Myometrial cell (primary cell): ENCODE measurements around a stretch of chr15.

GRCh38 chr15:66493735-66494835 lies 3.5 kb downstream of the SNAPC5 start:
- RAMPAGE, long total RNA, result no peak

DNA sequence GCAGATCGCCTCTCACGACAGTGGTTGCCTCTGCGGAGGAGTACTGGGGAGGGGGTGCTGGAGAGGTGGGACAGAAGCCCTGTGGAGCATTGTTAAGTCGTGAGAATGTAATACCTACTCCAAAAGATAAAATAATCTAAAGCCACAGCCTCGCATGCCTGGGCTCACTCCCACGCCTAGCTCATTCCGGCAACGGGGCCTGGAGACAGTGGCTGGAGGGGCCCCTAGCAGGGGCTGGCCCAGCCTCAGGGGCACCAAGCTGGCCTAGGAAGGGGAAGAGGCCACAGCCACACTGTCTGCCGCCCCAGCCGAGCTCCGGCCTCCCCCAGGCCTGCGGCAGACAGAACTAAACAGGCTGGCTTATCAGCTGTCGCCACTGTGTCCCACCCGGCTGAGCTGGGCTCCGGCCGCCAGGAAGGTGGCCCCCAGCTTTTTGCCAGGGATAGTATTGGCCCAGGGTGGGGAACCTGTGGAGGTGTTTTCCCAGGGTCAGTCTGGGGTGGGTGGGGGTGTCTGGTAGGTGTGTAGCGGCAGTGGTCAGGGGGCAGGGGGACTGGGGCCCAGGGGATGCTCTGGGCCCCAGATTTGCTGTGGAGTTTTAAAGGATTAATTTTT lies 65.2 kb upstream of the LCTL start:
- RAMPAGE, long total RNA, result no peak

GRCh38 chr15:66700552-66701127 lies 1.4 kb upstream of the SMAD6 start:
- RAMPAGE, long total RNA, result no peak

- RAMPAGE, long total RNA, result no peak
These were observed 5.8 kb downstream of the SMAD6 start for GRCh38 chr15:66707910-66708155.

DNA sequence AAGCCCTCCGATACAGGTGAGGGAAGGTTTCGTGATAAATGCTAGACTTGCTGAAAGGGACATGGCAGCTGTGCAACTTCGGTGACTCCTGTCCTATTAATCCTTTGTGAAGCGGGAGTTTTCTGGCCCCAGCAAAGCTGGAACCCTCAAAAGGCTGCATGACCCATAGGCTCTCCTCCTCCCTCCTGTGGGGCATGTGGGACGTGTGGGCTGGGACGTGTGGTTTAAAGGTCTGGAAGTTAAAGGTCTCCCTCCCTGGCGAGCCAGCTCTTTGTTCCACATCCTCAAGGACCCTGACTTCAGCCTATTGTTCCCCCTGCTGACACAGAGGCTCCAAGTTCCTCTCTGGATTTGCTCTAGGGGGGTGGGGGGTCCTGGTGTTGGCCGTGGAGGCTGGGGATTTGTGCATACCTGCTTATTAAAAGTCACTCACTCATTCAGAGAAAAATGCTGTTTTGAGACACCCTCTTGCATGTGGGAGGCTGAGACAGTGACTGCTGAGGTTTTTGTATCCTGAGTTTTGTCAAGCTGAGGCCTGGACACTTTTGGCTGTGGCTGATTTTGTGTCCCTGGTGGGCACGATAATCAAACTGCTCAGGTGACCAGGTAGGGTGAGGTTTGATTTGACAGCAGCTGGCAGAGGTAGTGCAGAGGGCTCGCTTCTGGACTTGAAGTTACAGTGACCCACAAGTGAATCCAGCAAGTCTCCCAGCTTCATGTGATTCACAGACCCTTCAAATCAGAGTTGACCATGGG lies 44.3 kb downstream of the SMAD6 start:
- RAMPAGE, long total RNA, result no peak

GRCh38 chr15:66783943-66784142 lies 81.8 kb downstream of the SMAD6 start:
- RAMPAGE, long total RNA, result no peak

DNA sequence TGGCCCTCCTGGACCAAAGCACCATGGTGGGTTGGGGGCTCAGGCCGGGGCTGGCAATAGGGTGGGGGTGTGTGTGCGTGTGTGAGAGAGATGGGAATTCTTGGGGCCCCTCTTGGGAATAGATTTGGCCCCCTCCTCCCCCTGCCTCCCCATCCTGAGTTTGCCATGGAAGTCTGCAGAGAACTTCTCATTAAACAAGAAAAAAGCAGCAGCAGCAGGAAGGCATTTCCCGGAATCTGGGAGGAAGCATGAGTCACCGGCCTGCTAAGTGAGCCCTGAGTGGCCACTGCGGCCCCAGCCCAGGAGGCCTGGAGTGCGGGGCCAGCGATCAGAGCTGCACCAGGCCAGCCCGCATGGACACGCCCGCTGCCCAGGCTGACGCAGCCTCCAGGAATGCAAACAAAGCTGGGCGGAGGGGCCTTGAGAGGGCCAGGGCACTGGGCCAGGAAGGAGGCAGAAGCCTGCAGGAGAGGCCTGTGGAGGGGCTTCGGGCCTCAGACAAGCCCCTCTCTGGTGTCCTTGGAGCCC lies 101.0 kb downstream of the SMAD6 start:
- RAMPAGE, long total RNA, result no peak

DNA sequence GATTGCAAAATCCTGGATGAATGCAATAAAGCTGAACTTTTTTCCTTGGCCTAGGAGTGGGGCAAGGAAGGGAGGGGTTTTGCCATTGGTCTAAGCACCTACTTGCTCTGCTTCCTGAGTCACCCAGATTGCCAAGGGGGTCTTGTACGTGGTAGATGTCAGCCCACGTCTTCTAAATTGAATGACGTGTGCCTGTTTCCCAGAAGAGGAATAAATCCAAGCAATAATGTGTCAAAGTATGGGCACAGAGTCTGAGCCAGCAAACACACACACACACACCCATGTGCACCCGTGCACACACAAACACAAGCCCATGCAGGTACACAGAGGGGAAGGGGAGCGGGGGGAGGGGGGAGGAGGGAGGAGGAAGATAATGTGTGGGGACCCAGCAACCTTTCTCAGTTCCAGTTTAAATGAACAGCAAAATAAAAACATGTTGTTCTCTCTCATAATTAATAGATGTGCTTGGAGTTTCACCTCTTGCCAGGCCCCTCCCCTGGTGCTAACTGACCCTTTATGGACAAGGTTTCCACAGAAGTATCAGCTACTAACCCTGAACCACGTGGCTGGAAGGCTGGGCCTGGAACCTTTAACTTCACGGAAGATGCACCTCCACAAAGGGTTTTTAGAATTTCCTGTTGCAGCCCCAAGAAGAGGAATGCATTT lies 15.1 kb upstream of the SMAD3 start:
- RAMPAGE, long total RNA, result no peak

GRCh38 chr15:67077106-67078559 lies 12.2 kb downstream of the SMAD3 start:
- RAMPAGE, long total RNA, result no peak

- RAMPAGE, long total RNA, result no peak
These were observed 14.1 kb downstream of the SMAD3 start for GRCh38 chr15:67079337-67080141.

DNA sequence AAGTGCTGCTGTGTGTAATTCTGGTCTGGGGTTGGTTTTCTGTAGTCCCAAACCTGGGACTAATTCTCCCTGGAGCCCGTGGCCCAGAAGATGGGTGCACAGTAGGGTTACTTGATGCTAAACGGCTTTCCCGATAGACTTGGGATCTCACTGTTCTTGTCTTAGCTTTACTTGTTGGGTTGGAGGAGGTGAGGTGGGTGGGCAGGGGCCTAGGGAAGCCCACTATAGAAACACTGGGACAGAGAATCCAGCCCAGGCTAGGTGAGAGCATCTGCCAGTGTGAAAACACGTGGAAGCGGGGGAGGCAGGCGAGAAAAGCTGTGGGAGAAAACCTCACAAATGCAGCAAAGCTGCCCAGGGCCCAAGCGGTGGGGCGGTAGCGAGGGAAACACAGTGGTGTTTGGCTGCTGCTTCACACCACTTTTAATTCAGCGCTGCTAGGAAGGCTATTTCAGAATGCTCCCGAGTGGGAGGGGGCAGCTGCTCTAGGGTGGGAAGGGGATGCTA lies 22.8 kb downstream of the SMAD3 start:
- RAMPAGE, long total RNA, result no peak

GRCh38 chr15:67142669-67143115 lies 77.3 kb downstream of the SMAD3 start:
- RAMPAGE, long total RNA, result no peak

GRCh38 chr15:67145960-67146707 lies 80.7 kb downstream of the SMAD3 start:
- RAMPAGE, long total RNA, result no peak

GRCh38 chr15:67176642-67176993 lies 77.8 kb downstream of the AAGAB start:
- RAMPAGE, long total RNA, result no peak

DNA sequence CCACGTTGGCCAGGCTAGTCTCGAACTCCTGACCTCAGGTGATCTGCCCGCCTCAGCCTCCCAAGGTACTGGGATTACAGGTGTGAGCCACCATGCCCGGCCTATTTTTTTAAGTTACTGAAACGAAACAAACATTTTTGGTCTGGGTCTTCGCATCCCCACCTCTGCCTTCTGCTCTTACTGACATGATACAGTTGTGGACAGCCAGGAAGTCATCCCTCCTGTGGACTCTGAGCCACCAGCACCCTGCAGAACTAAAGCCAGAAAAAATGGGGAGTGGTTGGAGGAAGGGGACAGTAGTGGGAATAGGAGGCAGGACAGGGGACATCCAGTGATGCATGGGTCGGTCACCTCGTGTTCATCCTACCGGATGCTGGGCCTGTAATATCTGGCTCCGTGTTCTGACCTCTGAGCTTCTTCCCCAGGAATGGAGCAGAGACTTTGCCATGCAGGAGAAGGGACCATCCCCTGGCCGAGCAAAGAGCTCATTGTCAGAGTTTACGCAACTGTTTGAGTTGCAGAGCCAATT lies 71.2 kb downstream of the AAGAB start:
- RAMPAGE, long total RNA, result no peak

DNA sequence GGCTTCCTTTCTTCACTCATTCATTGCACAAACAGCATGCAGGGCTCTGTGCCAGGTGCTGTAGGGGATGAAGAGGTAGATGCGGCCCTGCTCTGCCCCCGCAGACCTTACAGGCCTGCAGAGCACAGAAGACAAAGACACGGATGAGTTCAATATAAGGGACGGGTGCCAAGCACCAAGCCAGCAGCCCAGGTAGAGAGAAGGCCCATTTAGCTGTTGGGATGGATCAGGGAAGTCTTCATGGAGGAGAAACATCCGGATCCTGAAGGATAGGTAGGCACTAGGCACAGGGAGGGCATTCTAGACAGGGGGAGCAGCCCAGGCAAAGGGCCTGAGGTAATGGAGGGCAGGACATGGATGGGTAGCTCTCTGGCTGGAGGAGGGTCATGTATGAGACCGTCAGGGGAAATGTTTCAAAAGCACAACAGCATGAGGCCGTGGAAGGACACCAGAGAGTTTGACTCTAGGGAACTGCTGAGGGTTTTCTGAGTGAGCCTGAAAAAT lies 69.3 kb downstream of the AAGAB start:
- RAMPAGE, long total RNA, result no peak

DNA sequence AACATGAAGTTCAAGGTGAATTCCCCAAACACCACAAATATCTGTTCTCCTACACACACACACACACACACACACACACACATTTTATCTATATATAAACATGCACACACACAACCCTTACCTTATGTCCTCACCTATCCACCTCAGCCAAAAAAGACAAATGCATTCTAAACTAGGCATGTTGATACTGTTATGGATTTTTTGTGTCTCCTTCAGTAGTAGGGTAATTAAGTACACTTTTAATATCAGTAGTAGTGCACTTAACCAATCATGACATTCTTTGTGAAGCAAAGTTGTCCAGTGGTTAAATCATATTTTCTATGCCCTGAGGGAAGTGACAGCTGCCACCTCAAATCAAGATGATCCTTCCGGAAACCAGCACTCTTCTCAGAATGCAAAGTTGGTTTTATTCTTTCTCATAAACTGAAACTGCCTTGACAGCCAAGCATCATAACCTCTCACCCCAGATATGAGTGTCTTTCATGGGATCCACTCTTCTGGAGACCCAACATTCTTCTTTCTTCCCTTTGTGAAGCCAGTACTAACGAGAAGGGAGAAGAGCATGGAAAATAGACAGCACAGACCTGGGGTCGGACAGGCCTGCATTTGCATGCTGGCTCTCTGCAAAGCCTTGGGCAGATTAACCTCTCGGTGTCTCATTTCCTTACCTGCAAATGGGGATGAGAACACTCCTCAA lies 13.3 kb downstream of the AAGAB start:
- RAMPAGE, long total RNA, result no peak

- RAMPAGE, long total RNA, result no peak
These were observed 28.6 kb downstream of the MAP2K5 start for GRCh38 chr15:67571116-67571586.

DNA sequence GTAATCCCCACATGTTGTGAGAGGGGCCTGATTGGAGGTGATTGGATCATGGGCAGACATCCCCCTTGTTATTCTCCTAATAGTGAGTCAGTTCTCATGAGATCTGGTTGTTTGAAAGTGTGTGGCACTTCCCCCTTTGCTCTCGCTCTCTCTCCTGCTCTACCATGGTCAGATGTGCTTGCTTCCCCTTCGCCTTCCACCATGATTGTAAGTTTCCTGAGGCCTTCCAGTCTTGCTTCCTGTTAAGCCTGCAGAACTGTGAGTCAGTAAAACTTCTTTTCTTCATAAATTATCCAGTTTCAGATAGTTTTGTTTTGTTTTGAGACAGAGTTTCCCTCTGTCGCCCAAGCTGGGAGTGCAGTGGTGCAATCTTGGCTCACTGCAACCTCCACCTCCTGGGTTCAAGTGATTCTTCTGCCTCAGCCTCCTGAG lies 26.0 kb downstream of the SKOR1 start:
- RAMPAGE, long total RNA, result no peak

GRCh38 chr15:67927631-67928216 lies 102.4 kb downstream of the SKOR1 start:
- RAMPAGE, long total RNA, result no peak